ENCODE measurements around a stretch of chr11.

- PRO-cap: no peak
- RAMPAGE, long total RNA, 4 experiments: no peak in any of the 4 experiments
Observed at GRCh38 chr11:924339-925119, 1.1 kb upstream of the AP2A2 start.

DNA sequence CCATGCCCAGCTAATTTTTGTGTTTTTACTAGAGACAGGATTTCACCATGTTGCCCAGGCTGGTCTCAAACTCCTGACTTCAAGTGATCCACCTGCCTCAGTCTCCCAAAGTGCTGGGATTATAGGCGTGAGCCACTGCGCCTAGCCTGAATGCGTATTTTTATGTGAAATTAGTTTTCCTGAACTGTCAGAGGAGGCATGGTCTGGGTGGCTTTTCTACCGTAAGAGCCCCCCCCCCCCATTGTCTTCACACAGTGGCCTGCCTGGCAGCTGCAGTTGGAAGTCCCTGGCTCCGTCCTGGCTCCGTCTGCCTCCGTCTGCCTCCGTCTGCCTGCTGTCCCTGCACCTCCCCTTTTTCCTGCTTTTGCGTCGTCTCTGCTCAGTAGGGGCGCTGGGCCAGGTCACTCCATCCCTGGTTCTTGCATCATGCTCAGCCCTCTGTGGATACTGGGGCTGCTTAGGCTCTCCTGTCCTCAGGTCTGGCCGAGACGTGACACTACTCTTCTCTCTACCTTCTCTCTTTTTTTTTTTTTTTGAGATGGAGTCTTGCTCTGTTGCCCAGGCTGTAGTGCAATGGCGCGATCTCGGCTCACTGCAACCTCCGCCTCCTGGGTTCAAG is 27.8 kb downstream of the AP2A2 start:
- PRO-cap: no peak
- RAMPAGE, long total RNA, 4 experiments: no peak in any of the 4 experiments

GRCh38 chr11:1010668-1011409 is 25.7 kb downstream of the MUC6 start:
- PRO-cap: no peak
- RAMPAGE, long total RNA, 4 experiments: no peak in any of the 4 experiments

GRCh38 chr11:1203390-1204276 is 19.2 kb upstream of the MUC5B start:
- PRO-cap: no peak
- RAMPAGE, long total RNA, 4 experiments: no peak in any of the 4 experiments

DNA sequence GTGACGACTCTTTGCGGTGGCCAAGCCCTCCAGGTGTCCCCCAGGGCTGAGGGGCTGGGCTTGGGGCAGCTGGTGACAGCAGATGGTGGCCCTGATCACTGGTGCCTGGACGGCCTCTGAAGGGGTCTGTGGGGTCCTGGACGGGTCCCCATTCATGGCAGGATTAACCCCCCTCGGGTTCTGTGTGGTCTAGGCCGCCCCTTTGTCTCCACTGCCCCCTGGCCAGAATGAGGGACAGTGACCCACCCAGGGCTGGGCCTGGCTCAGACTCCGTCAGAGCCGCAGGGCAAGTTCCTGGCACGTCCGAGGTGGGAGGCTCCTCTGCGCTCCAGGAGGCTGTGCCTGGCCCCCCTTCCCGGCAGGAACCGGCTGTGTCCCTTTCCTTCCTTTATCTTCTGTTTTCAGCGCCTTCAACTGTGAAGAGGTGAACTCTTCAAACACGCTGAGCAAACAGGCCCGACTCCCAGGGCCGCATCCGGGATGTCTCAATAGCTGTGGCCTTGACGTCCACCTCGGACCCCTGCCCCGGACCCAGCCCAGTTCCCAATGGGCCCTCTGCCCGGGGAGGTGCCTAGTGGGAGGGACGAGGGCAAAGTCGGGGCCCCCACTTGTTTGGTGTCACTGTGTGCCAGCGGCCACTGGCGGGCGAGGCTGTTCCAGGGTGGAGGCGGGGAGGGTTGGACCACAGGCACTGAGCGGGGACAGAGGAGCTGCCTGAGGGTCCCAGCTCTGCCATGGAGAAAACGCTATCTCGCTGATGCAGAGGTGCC is 3.1 kb upstream of the MUC5B start:
- PRO-cap: no peak
- RAMPAGE, long total RNA, 4 experiments: no peak in any of the 4 experiments

- PRO-cap: no peak
- RAMPAGE, long total RNA, 4 experiments: no peak in any of the 4 experiments
Observed at GRCh38 chr11:1224596-1225659, 2.1 kb downstream of the MUC5B start.

GRCh38 chr11:1229562-1230013 is 6.7 kb downstream of the MUC5B start:
- PRO-cap: no peak
- RAMPAGE, long total RNA, 4 experiments: no peak in any of the 4 experiments

GRCh38 chr11:1245931-1246787 is 23.3 kb downstream of the MUC5B start:
- PRO-cap: no peak
- RAMPAGE, long total RNA, 4 experiments: no peak in any of the 4 experiments

DNA sequence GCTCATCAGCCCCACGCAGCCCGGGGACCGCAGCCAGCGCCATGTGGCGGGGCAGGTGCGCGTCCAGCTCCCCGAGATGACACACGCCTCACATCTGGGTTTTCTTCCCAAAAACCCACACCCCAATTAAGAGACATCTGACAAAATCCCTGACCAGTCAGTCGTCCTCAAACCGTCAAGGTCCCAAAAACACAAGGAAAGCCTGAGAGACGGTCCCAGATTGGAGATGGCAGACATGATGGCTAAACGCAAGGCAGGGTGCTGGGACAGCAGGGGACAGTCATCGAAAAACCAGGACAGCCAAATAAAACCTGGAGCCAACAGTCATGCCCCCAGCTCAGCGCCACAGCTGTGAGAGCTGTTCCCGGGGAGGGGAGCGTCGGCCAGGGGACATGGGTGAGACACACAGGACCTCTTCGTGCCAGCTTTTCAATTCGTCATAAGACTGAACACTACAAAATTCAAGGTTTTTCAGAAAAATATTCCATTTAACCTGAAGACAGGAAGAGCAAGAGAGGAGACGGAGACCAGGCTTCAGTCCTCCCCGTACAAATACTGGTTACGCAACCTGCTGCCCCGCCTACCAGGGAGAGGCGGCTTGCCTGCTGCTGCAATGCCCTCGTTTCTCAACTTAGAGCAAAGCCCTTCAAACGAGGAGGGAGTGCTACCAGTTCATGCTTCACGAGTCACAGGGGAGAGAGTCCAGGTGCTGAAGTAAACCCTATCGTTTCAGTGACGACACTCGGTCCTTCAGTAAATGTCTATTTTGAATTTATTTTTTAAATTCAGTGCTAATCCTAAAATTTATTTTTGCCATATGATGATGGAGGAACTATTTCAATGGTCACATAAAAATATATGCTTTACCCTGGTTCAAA is 10.5 kb downstream of the TOLLIP start:
- PRO-cap: no peak
- RAMPAGE, long total RNA, 4 experiments: no peak in any of the 4 experiments

- PRO-cap: no peak
- RAMPAGE, long total RNA, 4 experiments: no peak in any of the 4 experiments
Observed at GRCh38 chr11:1309897-1310806, 720 bp upstream of the TOLLIP start.

- PRO-cap: no peak
- RAMPAGE, long total RNA, 4 experiments: no peak in any of the 4 experiments
Observed at GRCh38 chr11:1310807-1311366, 1.5 kb upstream of the TOLLIP start.

DNA sequence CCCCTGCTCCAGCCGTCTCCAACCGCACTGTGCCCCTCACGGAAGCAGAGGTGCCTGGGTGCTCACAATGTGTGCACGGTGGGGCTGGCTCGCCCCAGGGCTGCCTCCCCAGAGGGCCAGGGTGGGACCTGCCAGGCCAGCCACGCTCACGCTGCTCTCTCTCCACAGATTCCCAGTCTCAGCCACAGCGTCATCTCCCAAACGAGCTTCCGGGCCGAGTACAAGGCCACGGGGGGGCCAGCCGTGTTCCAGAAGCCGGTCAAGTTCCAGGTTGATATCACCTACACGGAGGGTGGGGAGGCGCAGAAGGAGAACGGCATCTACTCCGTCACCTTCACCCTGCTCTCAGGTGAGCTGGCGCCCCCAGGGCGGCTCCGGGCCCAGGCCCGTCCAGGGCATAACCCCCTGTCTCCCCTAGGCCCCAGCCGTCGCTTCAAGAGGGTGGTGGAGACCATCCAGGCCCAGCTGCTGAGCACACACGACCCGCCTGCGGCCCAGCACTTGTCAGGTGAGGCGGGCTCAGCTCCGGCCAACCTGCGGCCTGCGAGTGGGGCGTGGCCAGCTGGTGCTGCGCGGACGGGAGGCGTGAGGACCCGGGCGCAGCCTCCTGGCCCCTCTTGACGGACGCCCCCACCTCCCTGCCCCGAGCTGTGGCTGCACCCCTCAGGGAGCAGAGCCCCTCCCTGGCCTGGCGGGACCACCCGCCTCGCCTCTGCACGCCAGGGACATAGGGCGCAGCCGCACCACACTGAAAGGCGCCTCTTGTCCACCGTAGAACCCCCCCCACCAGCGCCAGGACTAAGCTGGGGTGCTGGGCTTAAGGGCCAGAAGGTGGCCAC is 30.2 kb downstream of the MOB2 start:
- PRO-cap: no peak
- RAMPAGE, long total RNA, 4 experiments: start-site peak on the minus strand in 1 of 4 experiments, centred at position 513 of the sequence, 9 reads per replicate

DNA sequence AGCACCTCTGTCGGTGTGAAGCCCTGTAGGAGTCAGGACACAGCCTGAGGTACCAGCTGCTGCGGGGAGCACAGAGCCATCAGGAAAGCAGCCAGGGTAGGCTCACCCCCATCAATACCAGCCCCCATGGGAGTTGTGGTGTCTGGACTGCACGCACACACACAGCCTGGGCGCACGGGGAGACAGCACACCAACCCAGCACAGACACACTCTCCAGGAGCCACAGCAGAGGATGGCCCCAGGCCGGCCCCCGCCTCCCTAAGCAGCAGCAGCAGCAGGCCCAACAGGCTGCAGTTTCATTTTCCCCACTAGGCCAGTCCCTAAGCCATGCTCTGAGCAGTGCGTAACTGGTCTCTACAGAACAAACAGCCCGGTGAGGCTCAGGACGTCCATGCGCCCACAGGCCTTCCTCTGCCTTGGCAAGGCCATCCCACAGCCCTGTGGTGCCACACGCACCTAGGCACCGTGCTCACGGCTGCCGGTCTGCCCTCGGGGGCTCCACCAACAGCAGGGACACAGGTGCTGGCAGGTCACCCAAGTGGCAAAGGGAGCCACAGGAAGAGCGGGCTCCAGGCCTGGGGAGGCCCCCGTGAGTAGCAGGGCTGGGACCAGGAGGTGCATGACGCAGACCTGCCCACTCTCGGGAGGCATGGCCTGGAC is 1.2 kb upstream of the MOB2 start:
- PRO-cap: no peak
- RAMPAGE, long total RNA, 4 experiments: no peak in any of the 4 experiments

- PRO-cap: no peak
- RAMPAGE, long total RNA, 4 experiments: no peak in any of the 4 experiments
Observed at GRCh38 chr11:1518902-1519720, 32.5 kb upstream of the MOB2 start.

DNA sequence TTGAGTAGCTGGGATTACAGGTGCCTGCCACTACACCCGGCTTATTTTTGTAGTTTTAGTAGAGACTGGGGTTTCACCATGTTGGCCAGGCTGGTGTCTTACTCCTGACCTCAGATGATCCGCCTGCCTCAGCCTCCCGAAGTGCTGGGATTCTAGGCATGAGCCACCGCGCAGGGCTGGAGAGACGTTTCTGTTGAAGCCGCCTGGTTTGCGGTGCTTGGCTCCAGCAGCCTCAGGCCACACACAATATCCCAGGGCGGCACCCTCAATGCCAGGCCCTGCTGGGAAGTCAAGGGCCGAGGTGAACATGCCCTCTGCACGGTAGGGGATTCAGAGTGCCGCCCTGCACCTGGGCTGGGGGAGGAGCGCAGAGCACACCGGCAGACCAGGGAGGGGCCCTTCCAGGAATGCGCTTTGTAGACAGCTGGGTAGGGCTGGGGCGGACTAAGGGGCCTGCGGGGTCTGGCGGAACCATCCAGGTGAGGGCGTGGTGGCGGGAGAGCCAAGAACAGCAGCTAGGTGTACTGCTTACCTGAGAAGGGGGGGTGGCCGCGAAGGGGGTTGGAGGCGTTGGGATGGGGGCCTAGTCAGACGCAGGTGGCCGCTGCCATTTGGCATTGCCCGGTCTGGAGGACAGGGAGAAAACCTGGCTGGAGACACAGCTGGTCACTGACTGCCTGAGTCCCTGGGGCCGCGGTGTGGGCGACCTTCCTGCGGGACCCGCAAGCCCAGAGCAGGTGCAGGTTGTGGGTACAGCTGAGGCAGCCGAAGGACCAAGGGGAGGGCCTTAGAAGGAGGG is 26.0 kb downstream of the DUSP8 start:
- PRO-cap: no peak
- RAMPAGE, long total RNA, 4 experiments: no peak in any of the 4 experiments

DNA sequence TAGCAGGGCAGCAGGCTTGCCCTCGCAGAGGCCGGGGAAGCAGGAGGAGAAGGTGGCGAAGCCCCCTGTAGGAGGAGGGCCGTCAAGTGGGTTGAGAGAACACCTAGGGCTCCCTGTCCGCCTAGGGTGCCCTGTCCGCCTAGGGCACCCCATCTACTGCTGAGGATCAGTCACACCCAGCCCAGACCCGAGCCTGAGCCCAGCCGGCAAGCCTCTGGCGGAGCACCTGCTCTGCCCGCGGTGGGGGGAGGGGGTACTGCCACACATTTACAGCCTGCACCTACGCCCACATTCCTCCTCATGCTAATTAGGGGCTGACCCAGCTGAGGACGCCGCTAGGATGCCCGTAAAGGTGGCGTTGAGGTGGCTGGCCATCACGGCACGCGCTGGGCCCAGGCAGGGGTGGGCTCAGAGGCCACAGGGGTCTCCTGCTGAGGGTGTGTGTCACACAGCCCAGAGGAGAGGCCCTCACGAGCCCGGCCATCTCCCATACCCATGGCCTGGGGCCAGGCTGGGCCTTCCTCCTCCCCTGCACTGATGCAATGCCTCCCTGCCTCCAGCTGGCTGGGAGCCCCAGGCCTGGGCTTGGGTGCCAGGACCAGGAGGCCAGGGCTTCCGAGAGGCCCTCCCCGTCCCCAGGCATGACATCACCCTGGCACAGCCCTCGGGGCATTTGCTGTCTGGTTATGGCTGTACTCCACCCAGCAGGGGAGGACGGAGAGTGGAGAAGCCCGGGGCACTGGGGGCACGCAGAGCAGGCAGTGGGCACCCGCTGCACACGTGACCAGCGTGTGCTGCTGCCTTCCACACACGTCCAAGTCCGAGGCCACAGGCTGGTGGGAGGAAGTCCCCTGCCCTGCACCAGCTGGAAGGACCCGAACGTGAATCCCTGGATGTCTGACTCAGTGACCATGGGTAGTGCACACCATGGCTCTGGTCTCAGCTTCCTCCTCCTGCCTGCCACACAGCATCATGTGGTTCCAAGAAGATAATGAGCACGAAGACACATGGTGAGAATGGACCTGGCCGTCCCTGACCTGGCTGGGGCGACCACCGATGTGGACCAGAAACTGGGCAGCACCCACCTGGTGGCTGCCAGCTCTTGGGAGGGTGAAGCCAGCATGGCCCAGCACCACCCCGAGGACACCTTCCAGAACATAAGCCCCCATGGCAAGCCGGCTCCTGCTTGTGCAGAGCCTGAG is 12.7 kb downstream of the DUSP8 start:
- PRO-cap: unidirectional peak, minus-strand start at position 228 of the sequence; bidirectional peak, plus-strand start at position 704 of the sequence, minus-strand start at position 491 of the sequence
- RAMPAGE, long total RNA, 4 experiments: start-site peak on the minus strand in 1 of 4 experiments, centred at position 504 of the sequence, 10 reads per replicate

DNA sequence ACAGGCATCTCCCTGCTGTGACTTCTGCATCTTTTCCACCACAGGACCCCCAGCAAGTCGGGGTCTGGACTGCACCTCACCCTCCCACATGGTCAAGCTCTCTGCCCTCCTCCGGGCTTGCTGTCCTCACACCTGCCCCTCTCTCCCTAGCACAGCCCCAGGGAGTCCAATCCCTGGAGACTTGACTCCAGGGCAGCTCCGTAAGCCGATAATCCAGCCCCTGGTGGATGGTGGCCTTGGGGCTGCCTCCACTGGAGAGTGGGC is 5.9 kb downstream of the DUSP8 start:
- PRO-cap: no peak
- RAMPAGE, long total RNA, 4 experiments: no peak in any of the 4 experiments

DNA sequence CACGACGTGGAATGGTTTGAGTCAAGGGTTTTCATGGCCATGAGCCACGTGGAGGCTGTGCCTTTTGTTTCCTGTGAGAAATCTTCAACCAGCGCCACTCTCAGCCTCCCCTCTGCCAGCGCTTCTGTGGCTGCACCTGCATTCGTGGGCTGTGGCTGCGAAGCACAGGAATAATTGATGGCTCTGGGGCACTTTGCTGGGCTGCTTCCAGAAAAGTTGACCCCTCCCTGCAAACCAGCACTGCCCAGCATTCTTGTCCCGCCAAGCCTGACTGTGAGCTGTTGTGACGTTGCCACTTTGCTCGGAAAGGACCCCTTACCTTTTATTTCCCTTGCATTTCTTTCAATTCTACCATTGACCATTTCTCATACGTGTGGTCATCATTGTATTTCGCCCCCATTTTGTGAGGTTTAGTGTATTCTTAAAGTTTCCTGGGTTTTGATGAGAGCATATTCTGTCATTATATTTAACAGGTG is 8.4 kb upstream of the KRTAP5-6 start:
- PRO-cap: no peak
- RAMPAGE, long total RNA, 4 experiments: no peak in any of the 4 experiments

DNA sequence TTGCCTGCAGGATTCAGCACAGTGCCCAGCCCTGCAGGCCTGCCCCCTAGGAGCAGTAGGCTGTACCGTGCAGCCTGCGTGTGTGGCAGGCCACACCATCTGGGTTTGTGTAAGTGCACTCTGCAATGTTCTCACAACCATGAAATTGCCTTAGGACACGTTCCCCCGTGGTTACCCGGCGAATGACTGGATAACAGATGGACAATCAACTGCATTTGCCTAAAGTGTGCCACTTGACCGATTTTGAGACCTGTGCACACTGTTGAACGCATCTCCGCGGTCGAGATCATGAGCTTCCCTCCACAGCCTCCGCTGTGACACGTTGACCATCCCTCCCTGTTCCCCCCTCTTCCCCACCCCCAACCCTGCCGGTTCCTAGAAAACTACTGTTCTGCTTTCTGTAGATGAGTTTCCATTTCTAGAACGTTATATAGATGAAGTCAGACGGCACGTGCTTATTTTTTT is 22.1 kb upstream of the CTSD start:
- PRO-cap: no peak
- RAMPAGE, long total RNA, 4 experiments: no peak in any of the 4 experiments

- PRO-cap: no peak
- RAMPAGE, long total RNA, 4 experiments: no peak in any of the 4 experiments
Observed at GRCh38 chr11:1860067-1860820, 7.4 kb downstream of the LSP1 start.

All from sigmoid colon (tissue), 4 donors.